WTC11 (cell line): ENCODE results near the genes MARK4, CKM and FOSB.

GRCh38 chr19:45117169-45118305, 24.6 kb downstream of the PPP1R37 start:
- PRO-cap = no peak

- PRO-cap = no peak
These were observed 15.9 kb downstream of the NKPD1 start for GRCh38 chr19:45144803-45145450.

- PRO-cap = no peak
These were observed 4.0 kb downstream of the NKPD1 start for GRCh38 chr19:45156779-45157195.

DNA sequence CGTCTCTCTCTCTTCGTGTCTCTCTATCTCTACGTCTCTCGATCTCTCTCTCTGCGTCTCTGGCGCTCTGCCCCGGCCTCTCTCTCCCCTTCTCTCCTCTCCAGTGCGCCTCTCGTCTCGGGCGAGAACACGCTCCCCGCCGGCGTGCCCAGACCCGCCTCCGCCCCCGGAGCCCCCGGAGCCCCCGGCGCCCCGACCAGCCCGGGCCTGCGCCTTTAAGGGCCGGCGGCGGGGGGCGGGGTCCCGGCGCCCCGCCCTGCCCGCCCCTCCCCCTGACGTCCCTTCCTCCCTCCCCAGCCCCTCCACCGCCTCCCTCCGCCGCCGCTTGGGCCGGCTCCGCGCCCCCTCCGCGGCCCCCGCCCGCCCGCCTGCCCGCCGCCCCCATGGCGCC, at the start of gene MARK4:
TSS of gene MARK4 (plus strand) at position 286 of the 391 bp plus-strand sequence.
- PRO-cap = bidirectional peak, plus-strand start at position 327 of the sequence, minus-strand start at position 191 of the sequence

DNA sequence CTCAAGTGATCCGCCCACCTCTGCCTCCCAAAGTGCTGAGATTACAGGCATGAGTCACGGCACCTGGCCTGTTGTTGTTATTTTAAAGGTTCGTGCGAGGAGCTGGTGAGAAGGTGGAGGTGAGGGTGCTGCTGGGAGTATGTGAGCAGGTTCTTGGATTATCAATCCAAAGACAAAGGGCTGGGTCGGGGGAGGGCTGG, 1.6 kb downstream of the CKM start:
- PRO-cap = no peak

DNA sequence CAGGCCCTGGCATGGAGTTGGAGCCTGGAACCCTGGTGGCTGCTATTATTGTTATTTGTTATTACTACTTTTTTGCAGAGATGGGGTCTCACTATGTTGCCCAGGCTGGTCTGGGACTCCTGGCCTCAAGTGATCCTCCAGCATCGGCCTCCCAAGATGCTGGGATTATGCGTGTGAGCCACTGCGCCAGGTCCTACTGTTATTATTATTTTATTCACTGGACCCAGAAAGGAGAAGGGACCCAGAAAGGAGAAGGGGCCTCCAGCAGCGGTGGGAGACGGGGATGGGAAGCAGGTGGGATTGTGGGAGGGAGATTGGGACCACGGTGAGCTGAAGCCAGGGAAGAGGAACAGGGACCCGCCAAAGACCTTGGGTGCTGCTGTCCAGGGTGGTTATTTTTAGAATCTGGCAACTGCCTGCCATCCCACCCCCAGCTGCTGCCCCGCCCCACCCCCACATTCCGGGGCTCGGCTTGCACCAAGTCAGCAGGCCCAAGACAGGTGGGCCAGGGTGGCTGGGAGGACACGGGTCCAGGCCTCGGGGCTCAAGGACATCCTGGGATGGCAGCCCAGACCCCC, 1.0 kb downstream of the CKM start:
- PRO-cap = no peak

DNA sequence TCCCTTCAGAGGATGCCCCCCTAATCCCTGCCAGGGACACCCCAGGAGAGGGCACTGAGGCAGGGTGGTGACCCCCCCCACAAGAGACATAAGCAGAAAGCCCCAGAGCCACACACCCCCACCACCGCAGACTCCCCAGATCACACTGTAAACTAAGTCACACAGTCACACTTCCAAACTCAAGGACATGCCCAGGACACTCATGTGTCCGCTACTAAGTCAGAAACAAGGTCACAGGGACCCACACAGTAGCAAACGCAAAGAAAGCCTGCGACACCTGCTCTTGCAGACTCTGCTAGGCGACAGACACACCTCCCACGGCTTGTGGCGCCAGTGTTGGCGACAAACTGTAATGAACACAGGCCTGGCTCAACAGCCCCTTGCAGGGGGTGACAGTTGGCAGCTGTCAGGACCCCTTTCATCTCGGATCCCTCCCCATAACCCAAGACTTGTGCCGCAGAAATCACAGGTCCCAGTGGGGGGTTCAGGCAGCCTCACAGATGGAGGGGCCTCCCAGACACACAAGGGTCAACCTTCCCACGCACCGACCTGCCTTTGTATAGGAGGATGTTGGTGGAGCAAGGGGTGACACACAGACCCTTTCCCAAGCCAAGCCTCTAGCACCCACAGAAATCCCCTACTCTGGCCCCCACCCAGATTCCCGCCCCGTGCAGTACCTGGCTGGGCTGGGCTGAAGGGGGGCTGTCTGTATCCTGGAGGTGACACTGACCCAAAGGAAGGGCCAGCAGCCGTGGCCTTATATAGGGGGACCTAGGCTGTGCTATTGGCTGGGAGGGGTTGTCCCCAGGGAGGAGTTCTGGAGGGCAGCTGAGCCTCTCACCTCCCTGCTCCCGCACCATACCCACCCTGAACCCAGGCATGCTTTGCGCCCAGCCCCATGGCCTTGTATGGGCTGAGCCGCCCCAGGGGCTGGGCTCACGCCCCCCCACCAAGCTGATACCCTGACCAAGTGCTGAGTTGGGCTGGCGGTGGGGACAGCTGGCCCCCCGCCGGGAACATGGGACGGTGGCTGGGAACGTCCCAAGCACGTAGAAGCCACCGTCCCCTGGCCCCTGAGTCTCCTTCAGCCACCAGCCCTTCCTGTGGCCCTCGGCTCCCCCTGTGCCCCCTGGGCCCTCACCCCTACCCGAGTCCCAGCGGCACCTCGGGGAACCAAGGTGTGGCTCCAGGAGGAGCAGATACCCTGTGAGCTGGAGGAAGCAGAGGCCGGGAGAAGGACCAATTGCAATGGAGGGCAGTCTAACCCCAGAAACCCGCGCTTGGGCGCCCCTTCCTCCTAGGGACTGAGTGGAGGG, at the start of gene CKM:
TSS of gene CKM (minus strand) at position 732 of the 1,316 bp plus-strand sequence.
- PRO-cap = no peak

GRCh38 chr19:45408891-45409734, 2.7 kb downstream of the POLR1G start:
- PRO-cap = no peak

- PRO-cap = unidirectional peak, plus-strand start at chr19:45467996
These were observed at the start of gene FOSB for GRCh38 chr19:45467262-45468102. FOSB (plus strand) TSS chr19:45467996.

- PRO-cap = no peak
These were observed 432 bp downstream of the FOSB start for GRCh38 chr19:45468103-45468753.

DNA sequence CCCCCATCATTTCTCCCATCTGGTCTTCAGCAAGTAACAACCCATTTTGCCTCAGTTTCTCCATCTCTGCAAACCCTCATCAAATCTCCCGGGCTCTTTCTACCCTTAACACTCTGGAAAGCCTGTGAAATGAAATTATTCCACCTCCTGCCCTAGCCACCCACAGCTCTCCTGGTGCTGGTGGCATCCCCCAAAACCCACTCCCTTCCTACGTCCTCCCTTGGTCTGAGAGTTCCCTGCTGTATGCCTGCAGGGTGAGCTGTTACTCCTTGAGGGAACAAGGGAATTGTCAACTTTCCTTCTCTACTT, 3.7 kb downstream of the FOSB start:
- PRO-cap = no peak

DNA sequence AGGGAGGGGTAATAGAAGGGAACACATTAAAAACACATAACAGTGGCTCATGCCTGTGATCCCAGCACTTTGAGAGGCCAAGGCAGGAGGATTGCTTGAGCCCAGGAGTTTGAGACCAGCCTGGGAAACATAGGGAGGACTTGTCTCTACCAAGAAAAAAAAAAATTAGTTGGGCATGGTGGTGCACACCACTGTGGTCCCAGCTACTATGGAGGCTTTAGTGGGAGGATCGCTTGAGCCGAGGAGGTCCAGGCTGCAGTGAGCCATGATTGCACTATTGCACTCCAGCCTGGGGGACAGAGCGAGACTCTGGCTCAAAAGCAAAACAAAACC, 4.1 kb downstream of the FOSB start:
- PRO-cap = no peak

GRCh38 chr19:45475057-45475474, 7.3 kb downstream of the FOSB start:
- PRO-cap = no peak

DNA sequence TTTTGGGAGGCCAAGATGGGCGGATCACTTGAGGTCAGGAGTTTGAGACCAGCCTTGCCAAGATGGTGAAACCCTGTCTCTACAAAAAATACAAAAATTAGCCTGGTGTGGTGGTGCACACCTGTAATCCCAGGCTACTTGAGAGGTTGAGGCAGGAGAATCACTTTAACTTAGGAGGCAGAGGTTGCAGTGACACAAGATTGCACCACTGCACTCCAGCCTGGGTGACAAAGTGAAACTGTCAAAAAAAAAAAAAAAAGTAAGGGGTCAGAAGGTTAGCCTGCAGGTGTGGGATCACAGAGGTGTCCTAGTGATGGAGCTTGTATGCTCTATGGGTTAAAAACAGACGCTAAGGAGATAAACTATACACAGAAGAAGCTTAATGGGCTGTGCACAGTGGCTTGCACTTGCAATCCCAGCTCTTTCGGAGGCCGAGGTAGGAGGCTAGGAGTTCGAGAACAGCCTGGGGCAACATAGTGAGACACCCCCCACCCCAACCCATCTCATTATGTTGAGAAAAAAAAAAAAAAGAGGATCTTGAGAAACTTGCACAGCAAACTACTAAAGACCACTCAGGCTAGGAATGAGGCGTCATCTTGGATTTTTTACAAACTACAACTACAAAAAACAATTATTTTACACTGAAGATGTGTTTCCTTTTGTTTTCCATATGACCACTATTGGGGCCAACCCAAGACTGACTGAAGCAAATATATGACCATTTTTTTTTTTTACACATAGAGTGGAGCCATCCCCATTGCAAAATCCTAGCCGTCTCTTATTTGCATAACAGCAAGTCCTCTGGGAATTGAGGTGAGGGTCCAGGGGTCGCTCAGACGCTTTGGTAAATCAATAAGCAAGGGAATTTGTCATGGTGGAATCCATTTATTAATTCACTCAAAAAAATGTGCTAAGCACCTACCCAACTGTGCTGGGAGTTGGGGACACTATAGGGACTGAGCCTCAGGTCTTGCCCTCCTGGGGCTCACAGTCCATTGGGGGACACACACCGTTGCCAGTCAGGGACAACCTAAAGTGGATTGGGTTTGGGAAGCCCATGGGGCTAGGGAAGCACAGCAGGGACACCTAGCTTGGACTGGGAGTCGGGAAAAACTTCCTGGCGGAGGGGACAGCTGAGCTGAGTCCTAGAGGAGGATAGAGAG, 8.1 kb downstream of the FOSB start:
- PRO-cap = no peak

GRCh38 chr19:45514433-45514930, 7.2 kb downstream of the VASP start:
- PRO-cap = no peak

DNA sequence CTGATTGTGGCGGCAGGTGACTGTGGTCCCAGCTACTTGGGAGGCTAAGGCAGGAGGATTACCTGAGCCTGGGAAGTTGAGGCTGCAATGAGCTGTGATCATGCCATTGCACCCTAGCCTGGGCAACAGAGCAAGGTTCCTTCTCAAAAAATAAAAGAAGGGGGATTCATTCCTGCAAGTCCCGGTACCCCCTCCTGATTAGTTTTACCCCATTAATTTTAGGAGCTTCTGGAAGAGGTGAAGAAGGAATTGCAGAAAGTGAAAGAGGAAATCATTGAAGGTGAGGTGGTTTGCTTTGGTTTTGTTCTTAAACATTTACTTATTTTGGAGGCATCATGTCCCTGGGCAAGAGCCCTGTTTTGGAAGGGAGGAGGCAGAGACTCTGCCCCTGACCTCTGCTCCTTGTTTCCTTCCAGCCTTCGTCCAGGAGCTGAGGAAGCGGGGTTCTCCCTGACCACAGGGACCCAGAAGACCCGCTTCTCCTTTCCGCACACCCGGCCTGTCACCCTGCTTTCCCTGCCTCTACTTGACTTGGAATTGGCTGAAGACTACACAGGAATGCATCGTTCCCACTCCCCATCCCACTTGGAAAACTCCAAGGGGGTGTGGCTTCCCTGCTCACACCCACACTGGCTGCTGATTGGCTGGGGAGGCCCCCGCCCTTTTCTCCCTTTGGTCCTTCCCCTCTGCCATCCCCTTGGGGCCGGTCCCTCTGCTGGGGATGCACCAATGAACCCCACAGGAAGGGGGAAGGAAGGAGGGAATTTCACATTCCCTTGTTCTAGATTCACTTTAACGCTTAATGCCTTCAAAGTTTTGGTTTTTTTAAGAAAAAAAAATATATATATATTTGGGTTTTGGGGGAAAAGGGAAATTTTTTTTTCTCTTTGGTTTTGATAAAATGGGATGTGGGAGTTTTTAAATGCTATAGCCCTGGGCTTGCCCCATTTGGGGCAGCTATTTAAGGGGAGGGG, 18.7 kb downstream of the VASP start:
- PRO-cap = no peak

- PRO-cap = bidirectional peak, plus-strand start at chr19:45528917, minus-strand start at chr19:45528742; bidirectional peak, plus-strand start at chr19:45529309, minus-strand start at chr19:45529216
These were observed 21.6 kb downstream of the VASP start for GRCh38 chr19:45528680-45529446.

GRCh38 chr19:45571444-45571801, 13.2 kb downstream of the OPA3 start:
- PRO-cap = no peak

DNA sequence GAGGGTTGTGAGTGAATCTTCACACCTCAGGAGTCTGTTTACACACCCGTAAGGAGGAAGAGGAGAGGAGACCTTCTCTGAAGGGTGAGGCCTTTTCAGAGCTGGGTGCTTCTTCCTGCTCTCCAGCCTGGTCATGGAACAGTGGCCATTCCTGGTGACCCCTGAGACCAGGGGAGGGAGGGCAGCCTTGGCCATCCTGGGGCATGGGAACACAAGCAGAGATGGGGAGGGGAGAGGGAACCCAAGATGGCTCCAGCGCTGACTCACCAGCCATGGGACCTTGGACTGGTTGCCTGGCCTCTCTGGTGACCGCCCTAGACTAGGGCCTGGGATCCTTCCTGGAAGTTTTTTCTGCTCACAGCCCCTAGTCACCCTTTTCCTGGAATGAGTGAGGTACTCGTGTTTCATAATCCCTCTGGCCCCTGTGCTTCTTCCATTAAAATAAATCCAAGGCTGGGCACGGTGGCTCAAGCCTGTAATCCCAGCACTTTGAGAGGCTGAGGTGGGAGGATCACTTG, 3.2 kb upstream of the OPA3 start:
- PRO-cap = no peak

DNA sequence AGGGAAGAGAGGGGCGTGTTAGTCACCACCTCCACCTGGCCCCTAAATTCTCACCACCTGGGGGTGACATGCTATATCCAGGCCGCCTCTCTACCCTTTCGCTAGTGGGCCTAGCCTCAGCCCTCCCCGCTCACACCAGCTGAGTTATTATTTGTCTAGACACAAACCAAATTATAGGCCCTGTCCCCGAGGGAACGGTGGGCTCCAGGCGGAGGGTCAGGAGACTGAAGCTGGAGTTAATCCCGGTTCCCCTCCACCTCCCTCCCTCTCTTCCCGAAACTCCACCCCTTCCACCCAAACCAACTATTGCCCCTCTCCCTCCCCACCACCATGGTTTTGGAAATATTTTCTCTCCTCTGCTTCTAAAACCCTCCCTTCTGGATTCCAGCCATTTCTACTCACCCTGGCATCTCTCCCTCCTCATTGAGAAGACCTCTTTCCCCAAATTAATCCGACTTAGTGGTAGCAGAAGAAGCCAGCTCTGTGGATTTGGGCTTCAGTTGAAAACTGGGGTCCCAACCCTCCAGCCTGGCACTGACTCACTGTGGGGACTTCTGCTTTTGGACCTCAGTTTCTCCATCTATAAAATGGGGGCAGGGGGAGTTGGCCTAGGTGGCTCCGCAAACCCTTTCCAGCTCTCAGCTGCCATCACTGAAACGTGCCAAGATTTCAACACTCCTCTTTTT, 1.7 kb downstream of the GPR4 start:
- PRO-cap = no peak